Pericardium fibroblast (primary cell): ENCODE measurements around the genes NOX1, RAB40AL and TMSB15B.

DNA sequence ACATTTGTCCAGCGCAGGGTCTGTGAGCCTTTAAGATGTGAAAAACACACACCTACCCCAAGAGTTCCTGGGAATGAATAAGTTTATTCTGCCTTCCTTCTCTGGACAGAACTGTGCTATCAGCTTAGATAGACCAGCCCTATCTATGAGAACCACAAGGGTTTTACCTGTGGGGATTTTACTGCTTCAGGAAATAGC lies at the start of gene NOX1:
Gene NOX1, minus strand, starts transcription at position 138 of the 198 bp plus-strand sequence.
- RAMPAGE, long total RNA: no peak

GRCh38 chrX:100924361-100924583 lies 4.4 kb downstream of the XKRX start:
- RAMPAGE, long total RNA: no peak

DNA sequence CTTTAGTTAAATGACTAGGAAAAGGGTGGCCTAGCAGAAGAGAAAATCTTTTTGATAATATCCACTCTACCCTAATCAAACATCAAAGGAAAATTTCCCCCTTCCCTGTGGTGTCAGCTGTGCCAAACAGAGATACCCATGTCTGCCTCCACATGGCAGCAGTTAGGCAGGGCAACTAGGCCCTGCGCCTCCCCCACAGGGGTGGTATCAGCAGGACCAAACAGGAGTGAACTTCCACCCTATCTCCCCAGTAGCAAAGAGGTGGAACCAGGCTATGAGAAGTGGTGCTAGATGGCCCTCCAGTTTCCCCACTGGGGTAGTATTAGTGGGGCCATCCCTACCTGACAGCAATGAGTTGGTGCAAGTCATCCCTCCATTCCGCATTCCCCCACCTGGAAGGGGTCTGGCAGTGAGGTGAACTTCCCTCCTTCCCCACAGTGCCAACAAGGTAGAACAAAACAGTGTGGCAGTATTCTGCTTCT lies 19.9 kb upstream of the XKRX start:
- RAMPAGE, long total RNA: no peak

DNA sequence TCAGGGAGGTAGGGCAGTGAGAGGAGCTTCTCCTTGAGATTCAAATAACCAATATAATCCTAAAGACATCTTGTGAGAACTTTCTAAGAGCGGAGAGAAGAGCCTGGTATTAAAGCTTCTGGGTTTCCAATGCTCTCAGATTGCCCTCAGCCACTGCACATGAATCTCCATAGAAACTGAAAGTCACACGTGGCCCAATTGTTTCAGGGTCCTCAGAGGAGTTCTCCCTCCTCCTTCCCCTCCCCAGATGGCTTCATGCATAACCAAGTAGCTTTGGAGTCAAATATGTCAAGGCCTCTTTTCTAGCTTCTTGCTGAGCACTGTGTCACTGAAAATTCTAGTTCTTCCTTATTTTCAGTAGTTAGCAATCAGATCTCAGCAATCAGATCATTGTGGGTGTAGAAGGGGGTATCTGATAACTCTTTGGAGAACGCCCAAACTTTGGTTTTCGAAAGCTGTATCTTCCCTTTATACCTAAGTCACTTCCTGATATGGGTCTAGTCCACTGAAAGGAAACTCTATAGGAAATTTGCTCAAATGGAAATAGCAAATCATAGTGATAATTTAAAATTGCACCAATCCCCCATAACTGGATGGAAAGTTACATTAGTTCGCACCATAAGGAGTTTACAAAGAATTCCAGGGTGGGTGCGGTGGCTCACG lies 2.2 kb downstream of the BTK start:
- RAMPAGE, long total RNA: no peak

DNA sequence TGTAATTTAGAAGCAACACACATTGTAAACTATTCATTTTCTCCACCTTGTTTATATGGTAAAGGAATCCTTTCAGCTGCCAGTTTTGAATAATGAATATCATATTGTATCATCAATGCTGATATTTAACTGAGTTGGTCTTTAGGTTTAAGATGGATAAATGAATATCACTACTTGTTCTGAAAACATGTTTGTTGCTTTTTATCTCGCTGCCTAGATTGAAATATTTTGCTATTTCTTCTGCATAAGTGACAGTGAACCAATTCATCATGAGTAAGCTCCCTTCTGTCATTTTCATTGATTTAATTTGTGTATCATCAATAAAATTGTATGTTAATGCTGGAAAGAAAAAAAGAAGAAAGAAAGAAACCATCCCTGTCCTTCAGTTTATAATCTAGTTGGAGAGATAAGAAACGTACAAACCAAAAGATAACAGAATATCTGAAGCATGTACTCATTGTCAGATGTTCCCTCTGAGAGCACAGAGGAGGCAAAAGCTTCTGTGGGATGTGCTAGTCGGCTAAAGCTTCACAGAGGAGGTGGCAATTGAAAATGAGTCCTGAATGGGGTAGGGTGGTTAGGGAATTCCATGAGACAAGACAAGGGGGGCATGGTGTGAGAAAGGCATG lies 3.3 kb downstream of the ARMCX3 start:
- RAMPAGE, long total RNA: no peak

DNA sequence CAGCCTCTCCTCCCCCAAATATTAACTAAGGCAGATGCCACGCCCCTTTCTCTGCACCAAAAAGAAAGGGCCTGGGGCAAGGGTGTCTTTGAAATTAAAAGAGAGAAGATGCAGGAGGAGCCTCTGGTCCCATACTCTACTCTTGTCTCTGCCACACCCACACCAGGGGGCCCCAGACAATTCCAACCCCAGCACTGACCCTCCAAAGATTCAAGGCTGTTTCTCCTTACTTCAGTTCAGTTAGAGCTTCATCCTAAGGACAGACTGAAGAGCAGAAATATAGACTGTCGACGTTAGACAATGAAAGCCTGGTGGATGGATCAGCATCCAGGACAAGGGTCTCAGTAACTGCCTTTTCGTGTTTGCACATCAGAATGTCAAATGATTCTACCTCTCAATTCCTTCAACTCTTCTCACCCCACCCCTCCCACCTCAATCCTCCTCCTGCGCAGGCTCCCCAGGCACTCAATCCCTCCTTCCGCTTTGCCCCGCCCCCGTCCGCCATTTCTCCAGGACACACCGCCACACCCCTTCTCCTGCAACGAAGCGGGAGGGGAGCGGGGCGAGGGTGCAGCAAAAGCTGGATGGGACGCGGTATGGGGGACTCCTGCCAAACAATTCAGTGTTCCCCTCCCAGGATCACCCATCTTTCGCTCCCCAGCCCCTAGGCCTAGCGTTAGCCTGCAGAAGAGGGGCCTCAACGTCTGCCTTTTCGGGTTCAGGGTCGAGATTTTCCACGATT lies 1.2 kb downstream of the ARMCX2 start:
- RAMPAGE, long total RNA: no peak

DNA sequence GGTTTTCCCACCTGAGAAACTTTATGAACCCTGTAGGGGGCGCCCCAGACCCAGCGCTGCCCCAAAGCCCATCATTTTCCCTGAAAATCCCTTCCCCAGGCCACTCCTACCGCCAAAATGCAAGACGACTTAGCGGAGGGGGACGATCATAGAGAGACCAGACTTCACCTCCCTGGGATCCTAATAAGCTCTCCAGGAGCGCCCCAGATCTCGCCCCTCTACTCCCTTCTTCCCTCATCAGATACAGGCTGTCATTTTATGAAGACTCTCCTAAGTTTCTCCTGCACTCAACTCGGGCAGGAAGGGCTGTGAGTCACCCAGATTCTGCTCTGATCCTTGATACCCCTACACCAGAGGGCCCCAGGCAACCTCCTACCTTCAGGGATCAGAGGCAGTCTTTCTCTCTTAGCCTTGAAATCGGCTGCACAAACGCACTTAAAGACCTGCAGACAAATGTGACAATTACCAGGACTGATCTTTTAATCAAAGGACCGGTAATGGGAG lies 1.4 kb downstream of the BEX5 start:
- RAMPAGE, long total RNA: no peak

GRCh38 chrX:102659637-102660082 lies 8.4 kb downstream of the GPRASP1 start:
- RAMPAGE, long total RNA: no peak

- RAMPAGE, long total RNA: no peak
Observed at GRCh38 chrX:102936852-102937342, at the start of gene RAB40AL. Gene RAB40AL, plus strand, starts transcription at chrX:102937272.

DNA sequence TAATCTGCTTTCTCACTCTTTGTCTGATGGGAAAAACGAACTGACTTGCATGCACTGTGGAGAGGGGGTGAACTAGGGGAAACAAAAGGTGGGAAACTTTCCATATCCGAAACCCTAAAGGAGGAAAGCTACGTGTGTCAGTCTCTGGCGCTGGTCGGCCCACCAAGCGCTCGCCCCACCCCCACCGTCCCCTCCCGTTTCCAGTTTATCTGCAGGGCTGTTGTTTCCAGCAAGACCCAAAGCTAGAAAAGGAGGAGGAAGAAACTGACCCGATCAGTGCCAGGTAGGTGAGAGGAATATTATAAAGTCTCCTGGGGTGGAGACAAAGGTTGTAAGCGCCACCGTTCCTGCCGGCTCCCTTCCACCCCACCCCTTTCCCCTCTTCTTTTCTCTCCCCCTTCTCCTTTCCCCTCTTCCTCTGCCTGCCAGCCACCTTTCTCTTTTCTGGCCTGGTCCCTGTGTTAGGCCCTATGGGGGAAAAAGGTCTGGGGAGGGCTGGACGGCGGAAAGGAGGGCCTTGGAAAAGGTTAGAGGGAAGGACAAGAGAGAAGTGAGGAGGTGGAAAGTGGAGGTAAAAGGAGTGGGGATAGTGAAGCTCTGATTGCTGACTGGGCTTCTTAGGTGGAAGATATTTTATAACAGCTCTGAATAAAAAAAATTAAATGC lies 706 bp downstream of the TCEAL9 start:
- RAMPAGE, long total RNA: no peak

DNA sequence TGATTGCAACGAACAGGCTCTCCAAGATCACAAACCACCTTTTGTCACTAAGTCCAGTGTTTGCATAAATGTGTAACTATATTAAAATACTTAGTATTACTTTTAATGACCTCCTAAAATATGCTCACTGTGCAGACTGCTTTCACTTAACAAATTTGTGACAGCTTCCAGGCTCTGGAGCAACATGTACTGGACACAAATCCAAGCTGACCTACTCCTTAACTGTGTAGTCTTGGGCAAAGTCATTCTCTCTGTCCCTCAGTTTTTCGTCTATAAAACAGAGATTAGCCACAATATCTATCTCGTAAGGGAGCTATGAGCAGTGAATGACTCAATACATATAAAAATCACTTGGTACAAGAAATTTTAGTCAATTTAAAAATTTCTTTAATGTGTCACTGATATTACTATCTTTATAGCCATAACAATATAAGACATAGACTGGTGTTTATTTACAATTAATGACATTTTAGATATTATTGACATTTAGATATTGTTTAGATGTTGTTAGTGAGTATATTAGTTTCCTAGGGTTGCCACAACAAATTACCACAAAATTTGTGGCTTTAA lies 20.5 kb upstream of the RAB40A start:
- RAMPAGE, long total RNA: no peak

DNA sequence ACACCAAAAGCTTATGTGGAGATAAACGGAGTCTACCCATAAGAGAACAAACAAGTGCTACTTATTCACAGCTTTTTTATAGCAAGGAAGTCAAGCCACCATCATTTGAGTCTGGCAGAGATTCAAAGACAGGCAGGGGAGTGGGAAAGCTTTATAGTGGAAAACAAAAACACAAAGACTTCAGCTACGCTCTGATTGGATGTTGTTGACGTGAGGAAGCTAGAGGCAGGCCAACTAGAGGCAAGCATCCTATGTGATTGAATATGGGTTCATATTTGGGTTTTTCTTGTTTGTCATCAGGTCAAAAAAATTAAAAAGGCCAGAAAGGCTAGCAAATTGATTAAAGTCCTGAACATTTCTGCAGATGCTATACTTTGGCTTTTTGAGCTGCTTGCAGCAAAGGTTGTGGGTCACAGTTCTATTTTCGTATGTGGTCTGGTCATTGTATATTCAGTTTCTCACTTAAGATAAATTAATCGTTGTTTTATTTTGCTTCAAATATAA lies 668 bp upstream of the TCEAL4 start:
- RAMPAGE, long total RNA: no peak

- RAMPAGE, long total RNA: no peak
Observed at GRCh38 chrX:103586287-103587339, 1.3 kb downstream of the TCEAL4 start.

- RAMPAGE, long total RNA: no peak
Observed at GRCh38 chrX:103773374-103773824, 3.2 kb upstream of the PLP1 start.

- RAMPAGE, long total RNA: no peak
Observed at GRCh38 chrX:103962357-103962776, at the start of gene TMSB15B. Gene TMSB15B, plus strand, starts transcription at chrX:103962627.

- RAMPAGE, long total RNA: no peak
Observed at GRCh38 chrX:104140093-104140556, 16.7 kb downstream of the SLC25A53 start.

GRCh38 chrX:104187885-104188502 lies 21.7 kb downstream of the FAM199X start:
- RAMPAGE, long total RNA: no peak

DNA sequence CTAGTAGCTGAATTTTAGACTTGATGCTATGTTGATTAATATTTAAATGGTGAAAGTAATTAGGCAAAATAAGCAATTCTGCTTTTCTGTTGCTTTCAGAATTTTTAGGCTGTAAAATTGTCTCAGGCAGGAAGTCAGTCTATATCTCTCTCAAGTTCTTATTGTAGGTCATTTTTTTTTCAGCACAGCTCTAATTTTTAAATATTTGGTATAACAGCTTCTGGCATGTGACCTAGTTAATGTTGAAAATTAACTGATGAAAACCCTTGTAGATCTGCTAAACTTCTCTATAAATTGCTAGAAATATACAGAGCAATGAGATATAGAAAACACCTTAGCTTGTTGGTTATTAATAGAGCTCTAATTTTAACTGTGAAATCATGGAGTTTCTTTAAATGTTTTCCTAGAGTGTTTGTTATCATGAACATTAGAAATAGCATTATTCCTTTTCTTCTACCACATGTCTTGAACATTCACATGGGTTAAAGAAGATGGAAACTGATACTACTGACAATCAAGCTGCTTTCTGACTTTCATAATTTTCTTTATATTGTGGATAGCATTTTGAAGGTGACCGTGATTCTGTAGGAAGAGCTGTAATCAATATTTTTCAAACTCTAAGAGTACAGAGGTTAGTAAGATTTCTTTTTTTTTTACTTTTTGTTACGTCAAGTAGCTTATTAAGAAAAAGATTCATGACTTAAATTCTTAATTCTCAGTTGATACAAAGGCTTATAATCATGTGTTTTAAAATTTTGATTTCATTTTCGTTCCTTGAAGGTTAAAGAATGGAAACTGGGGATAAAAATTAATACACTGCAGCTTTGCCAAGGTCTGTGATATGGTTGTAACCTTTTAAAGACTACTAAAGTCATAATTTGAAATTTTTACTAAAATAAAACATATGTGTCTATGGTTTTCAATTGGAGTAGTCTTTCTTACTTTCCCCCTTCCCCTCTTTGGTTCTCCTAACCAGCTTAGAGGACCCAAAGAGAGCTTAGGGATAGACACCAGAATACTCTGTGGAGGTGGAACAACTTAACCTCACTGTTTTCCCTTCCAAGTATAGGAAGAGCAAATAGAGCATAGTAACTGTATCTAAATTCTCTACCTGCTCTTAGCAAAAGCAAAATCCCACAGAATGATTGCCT lies 24.6 kb downstream of the FAM199X start:
- RAMPAGE, long total RNA: no peak

DNA sequence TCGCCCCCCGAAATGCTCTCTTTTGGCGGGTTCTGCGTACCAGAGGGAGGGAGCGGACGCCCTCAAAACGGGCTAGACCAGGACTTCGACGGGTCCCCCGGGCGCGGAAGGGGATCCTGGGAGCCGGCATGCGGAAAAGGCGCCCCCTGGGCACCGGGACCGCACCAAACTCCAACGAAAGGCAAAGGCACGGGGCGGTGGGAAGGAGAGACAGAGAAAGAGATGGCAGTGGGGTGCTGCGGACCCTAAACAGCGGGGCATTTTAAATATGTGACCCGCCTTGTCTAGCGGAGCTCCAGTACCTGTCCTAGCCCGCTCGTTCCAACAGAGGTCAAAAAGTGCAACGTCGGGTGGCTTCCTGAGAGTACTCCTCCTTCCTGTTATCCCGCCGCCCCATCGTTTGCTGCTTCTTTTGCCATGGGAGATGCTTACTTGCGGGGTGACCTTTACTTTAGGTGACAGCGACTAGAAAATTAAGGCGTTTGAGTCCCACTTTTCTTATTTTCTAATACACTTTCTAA lies 642 bp downstream of the NRK start:
- RAMPAGE, long total RNA: no peak

- RAMPAGE, long total RNA: no peak
Observed at GRCh38 chrX:106007598-106008431, 30.7 kb downstream of the SERPINA7 start.